GM23248 (cell line): ENCODE results near the gene TRIM7.

- RAMPAGE, long total RNA = no peak
These were observed 1.8 kb upstream of the MRNIP start for GRCh38 chr5:179860069-179861090.

- RAMPAGE, long total RNA = no peak
These were observed 41.6 kb downstream of the RNF130 start for GRCh38 chr5:180030072-180030271.

GRCh38 chr5:180041460-180041820 lies 30.1 kb downstream of the RNF130 start:
- RAMPAGE, long total RNA = no peak

DNA sequence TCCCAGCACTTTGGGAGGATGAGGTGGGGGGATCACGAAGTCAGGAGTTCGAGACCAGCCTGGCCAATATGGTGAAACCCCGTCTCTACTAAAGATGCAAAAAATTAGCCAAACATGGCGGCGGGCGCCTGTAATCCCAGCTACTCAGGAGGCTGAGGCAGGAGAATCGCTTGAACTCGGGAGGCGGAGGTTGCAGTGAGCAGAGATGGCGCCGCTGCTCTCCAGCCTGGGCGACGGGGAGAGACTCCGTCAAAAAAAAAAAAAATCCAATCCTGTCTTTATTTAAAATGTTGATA lies 18.2 kb upstream of the RNF130 start:
- RAMPAGE, long total RNA = no peak

- RAMPAGE, long total RNA = no peak
These were observed 31.6 kb downstream of the RASGEF1C start for GRCh38 chr5:180177214-180177933.

- RAMPAGE, long total RNA = no peak
These were observed 6.8 kb downstream of the CNOT6 start for GRCh38 chr5:180500409-180501857.

- RAMPAGE, long total RNA = no peak
These were observed 6.0 kb upstream of the MGAT1 start for GRCh38 chr5:180808480-180809120.

DNA sequence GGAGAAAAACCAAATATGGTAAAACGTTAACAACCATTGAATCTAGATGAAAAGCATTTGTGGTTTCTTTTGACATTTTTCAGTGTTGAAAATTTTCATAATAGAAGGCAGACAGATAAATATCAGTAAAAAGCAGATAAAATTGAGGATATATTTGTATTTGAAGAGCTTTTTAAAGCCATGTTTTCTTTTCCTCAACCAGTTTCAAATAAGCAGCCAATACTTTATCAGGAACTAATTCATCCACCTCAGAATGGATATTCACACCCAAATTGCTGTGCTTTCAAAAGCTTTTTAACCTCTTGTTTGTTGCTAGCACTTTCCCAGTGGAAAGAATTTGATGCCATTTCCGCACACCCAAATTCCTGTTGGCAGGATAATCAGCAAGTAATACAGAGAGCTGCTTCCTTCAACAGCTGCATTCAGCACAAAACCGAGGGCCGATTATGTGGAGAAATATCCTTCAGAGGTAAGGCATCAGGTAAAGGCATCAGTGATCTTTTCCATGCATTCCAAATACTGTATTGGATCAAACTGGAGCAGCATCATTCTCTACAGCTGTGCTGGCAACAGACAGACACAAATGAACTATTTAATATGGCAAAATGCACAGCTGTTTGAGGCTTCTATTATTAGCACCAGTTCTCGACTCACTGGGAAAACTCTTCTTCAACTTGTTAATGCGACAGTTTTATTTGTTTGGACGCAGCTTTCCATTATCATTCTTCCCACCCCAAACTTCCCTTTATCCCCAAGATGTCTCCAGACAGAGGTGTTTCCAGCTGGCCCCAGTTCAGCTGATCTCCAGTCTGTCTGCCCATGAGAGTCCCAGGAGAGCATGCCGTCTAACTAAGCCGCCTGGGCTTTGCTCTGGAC lies 22.1 kb upstream of the MGAT1 start:
- RAMPAGE, long total RNA = no peak

DNA sequence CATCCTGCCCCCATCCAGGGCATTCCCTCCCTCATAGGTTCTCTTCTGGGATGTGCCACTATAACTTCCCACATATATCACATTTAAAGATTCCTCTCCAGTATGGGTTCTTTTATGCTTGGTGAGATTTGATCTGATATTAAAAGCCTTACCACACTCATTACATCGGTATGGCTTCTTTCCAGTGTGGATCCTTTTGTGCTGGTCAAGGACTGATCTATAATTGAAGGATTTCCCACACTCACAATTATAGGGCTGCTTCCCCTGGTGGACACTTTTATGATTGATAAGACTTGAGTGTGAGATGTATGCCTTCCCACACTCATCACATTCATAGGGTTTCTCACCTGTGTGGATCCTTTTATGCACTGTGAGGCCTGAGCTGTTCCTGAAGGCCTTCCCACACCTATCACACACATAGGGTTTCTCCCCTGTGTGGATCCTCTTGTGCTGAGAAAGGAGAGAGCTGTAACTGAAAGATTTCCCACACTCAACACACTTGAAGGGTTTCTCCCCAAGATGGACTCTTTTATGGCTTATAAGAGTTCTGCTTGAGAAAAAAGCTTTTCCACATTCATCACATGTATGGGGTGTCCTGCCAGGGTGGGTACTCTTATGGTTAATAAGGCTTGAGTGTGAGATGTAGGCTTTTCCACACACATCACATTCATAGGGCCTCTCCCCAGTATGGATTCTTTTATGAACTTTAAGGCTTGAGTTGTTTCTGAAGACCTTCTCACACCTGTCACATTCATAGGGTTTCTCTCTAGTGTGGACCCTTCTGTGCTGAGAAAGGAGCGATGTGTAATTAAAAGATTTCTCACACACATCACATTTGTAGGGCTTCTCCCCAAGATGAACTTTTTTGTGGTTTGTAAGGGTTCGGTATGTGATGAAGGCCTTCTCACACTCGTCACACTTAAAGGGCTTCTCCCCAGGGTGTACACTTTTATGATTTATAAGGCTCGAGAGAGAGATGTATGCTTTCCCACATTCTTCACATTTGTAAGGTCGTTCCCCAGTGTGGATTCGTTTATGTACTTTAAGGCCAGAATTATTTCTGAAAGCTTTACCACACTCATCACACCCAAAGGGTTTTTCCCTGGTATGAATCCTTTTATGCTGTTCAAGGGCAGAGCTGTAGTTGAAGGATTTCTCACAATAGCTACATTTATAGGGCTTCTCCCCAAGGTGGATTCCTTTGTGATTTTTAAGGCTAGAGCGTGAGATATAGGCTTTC lies 11.8 kb downstream of the ZFP62 start:
- RAMPAGE, long total RNA = no peak

- RAMPAGE, long total RNA = no peak
These were observed 12.6 kb upstream of the ZFP62 start for GRCh38 chr5:180873507-180874184.

GRCh38 chr5:181159168-181159684 lies 11.8 kb downstream of the OR2V2 start:
- RAMPAGE, long total RNA = no peak

DNA sequence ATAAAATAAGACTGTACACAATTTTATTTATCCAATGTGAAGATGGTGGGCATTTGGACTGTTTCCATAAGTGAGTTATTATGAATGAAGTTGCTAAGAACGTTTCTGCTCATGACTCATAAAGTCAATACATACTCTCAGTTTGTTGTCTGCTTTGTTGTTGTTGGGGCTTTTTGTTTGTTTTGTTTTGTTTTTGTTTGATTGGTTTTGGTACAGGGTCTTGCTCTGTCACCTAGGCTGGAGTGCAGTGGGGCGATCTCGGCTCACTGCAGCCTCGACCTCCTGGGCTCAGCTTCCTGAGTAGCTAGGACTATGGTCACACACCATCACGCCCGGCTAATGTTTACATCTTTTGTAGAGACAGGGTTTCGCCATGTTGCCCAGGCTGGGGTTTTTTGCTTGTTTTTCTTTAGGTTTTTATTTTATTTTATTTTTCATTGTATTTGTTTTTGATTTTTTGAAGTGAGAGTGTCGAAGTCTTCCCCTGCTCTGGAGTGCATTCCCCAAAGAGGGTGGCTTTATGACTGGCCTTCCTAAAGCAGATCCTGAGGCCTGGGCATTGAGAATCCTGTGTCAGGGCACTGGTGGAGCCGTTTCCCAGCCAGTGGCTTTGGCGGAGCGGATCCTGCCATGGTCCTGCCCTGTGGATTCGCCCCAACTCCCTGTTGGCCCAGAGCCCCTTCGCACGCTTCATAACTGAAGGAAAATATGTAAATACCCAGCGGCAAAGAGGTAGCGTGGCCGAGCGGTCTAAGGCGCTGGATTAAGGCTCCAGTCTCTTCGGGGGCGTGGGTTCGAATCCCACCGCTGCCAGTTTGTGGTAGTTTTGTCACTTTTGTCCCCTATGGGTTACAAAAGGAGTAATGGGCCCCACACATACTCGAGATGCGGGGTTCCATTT lies 17.8 kb downstream of the TRIM7 start:
- RAMPAGE, long total RNA = no peak

- RAMPAGE, long total RNA = no peak
These were observed 16.6 kb downstream of the TRIM7 start for GRCh38 chr5:181188388-181188774.

GRCh38 chr5:181203037-181203793 lies 1.8 kb downstream of the TRIM7 start:
- RAMPAGE, long total RNA = no peak

- RAMPAGE, long total RNA = no peak
These were observed 1.0 kb downstream of the TRIM7 start for GRCh38 chr5:181203794-181204553.

DNA sequence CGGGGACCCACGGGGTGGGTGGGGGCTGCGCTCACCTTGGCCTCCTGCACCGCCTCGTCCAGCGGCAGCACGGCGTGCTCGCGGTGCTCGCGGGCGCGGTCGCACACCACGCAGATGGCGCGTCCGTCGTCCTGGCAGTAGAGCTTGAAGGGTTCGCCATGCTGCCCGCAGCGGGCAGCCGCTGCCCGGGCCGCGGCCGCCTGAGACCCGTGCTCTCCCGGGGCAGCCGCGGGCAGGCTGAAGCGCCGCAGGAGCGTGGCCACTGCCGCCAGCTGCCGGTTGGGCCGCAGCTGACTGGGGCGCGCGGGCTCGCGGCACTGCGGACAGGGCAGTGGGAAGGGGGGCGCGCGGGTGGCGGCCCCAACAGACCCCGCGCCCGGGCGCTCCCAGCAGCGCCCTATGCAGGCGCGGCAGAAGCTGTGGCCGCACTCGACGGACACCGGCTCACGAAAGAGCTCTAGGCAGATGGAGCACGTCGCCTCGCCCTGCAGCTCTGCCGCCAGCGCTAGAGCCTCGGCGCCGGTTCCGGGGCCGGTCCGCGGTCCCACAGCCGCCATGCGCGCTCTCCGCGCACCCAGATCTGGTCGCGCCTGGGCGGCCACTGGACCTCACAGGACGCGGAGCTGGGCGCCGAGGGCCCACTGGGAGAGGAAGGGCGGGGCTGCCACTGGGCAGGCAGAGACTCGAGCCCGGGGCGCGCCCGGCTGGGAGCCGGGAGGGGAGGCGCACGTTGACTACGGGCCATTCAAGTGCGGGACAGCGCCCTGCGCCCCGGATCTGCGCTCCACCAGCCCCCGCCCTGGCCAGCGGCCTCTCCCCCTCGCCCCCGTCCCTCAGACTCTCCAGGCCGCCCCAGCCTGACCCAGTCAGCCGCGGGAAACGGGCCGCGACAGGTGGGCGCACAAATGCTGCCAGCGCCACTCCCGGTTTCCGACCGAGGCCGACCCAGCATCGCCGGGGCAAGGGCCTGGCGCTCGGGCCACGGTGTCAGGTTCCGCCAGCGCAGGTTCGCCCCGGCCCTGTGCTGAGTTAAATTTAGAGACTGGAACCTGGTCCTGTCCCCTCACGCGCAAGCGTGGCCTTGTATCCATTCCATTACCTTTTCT lies at the start of gene TRIM7:
TSS of gene TRIM7 (minus strand) at position 643 of the 1,106 bp plus-strand sequence.
- RAMPAGE, long total RNA = no peak

GRCh38 chr5:181221187-181221785 lies 1.8 kb upstream of the TRIM41 start:
- RAMPAGE, long total RNA = no peak

- RAMPAGE, long total RNA = no peak
These were observed 635 bp downstream of the TRIM41 start for GRCh38 chr5:181223417-181224414.

- RAMPAGE, long total RNA = no peak
These were observed 10.3 kb downstream of the RACK1 start for GRCh38 chr5:181233318-181233919.